Measurements from ENCODE around the gene IFRD1.

DNA sequence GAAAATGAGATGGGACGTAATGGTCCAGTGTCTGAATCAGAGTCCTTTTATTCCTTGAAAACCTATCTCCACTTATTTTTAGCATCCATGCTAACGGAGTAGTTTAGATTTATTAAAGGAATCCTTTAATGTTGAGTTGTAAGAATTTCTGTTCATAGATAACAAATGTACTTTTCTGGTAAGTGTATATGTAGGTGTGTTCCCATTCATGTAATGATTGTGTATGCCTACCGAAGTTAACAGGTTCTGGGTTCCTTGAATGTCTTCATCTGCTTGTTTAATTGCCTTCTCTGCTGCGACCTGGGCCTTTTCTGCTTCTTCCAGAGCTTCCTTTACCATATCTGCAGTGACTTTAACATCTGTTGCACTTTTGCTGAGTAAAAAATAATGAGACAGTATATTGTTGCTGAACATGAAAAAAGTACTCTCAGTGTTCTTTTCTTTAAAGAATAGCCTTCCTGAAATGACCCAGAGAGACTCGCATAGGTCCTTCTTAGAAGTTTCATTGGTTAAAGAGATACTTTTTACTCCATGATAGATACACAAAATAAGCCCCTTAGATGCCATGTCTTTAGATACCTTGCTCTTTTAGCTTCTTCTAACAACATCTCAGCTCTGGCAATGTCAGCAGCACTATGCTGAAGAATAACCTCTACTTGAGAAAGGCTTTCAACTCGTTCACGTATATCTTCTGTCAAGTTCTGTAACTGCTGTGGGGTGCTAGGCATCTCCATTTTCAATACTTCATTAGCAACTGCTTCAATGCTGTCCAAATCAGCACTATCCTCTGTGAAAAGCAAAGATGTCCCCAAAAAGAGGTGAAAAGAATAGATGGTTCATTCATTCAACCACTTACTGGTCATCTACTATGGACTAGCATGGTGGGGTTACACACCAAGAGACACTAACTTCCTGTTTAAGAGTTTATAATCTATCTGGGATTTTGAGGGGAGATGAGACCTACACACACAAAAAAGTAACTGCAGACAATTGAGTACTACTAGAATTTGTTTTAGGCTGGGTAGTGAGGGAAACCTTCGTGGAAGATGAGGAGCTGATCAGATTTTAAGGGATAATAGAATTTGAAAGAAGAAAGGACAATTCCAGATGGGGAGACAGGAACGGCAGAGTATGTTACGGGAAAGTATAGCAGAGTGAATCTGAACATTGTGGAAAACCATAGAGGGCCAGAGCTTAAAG is 38.2 kb downstream of the DLD start:
- PRO-cap, 2 experiments, result no peak in any of the 2 experiments

DNA sequence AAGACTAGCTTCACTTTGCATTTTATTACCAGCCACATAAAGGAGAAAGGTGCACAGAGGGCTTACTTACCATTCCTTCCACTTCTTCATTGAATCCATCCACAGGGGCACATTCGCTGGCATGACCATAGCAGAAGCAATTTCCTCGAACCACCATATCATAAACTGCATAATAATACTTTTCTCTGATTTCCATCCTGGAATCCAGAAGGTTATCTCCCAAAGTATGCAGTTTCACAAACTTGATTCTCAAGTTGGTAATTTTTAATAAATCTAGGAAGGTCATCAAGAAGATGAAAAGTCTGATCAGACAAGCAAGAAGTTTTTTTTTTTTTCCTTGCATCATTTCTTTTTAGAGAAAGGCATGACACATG is 22.4 kb downstream of the LAMB1 start:
- PRO-cap, 2 experiments, result no peak in any of the 2 experiments

DNA sequence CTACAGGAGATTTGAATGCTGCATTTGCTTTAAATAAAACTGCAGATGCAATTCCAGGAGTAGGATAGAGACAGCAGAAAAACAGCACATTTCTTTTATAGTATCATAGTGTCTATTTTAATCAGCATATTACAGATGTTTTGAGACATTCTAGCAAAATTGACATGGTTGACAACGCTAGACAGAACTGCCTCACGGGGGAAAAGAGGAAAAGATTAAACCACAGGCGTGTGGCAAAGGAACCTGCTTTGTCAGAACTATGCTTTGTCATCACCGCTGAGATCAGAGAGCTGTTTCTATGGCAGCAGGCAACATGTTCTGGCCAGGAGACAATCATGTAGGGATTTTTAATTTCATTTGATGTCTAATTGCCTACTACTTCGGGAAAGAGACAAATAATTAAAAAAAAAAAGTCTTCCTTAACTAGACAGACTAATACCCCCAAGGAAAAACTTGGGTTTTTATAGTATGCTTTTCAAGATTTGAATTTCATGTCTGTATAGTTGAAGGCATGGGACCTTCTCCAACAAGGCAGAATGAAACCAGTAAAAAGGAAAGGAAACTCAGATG is 40.0 kb downstream of the NRCAM start:
- PRO-cap, 2 experiments, result no peak in any of the 2 experiments

GRCh38 chr7:108503164-108503996 is 22.6 kb downstream of the PNPLA8 start:
- PRO-cap, 2 experiments, result no peak in any of the 2 experiments

DNA sequence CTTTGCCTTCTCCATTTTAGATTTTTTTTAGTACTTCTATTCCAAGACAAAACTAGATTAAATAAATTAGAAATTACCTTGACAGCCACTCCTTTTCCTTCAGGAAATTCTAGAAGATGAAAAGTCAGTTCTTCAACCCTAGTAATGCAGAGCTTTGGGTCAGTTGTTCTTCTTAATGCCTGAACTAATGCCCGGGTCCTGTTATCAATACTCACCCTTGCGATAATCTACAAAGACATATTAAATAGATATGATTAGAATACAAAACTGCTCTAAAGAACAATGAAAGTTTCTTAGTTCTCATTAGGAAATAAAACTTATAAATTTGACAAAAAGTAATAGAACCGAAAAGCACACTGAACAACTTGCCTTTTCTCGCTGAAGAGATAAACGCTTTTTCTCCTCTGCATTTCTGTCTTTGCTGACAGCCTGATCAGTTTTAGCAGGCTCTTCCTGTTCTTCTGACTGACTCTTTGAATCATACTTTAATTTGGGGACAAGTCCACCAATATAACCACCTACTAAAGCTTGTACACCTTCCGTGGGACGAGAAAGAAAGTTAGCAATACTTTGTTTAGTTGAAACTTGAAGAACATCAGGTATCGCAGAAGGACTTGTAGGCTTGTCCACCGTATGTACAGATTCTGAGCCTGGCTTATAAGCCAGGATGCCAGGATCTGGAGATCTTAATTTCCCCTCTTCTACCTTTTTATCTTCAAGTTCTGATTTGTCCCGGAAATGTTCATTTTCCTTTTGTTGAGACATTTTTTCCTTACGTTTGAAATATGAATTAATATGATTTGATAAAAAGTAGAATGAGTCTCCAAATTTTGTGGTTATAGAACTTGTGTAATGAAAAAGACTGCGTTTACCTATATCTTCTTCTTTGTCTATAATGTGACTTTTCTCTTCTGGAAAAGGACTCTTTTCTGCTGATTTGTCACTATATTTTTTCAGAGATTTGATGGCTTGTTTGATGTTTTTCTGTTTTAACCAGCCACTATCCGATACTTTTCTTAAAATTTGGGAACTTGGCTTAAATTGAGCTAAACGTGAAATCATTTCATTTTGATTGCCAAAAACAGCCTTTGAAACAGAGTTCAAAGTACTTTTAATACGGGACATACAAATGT is 11.5 kb downstream of the PNPLA8 start:
- PRO-cap, 2 experiments, result no peak in any of the 2 experiments

DNA sequence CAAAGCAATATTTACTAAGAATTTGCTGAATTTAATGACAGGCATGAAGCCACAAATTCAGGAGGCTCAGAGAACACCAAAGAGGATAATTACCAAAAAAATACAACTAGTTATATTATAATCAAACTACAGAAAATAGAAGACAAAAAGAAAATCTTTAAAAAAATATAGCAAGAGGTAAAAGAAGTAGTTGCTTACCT is 1127.7 kb downstream of the DNAJB9 start:
- PRO-cap, 2 experiments, result no peak in any of the 2 experiments

DNA sequence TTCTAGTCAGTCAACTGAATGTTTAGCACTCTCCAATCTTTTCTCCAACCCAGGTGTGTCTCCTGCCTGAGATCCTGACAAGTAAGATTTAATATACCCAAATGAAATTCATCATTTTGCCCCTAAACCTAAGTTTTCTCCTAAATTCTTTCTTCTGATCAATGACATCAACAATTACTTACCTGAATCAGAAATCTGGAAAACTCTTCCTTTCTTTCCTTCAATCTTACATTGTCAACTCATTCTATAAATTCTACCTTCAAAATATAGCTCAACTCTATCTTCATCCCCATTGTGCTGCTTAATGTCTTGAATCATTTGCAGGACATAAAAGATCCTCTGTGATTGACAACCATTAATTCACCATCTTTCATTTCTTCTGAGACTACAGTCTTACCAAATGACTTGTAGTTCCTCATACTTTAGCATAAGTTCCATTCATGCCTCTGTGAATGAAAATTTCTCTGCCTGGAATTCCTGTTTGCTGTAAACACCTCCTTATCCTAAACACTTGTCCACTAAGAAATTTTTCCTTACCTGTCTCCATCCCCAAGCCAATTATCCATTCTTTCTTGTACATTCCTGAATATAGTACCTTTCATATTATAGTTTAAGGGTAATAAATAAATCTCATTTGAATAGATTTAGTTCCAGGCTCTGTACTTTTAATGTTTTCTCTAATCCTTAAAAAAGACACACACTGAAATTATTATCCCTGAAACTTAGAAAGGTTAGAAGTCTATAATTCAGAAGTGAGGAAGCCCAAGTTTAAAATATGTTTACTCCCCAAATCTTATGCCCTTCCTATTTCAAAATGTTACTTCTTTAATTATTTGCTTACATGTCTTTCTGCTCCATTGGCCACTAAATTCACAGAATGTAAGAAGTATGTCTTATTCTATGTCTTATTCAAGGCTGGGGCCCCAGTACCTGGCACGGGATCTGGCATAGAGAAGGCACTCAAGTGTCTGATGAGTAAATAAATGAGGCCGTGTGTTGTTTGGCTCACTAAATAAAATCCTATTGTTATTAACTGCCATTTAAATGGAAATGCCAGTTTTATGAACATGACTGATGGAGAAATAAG is 268.6 kb upstream of the LRRN3 start:
- PRO-cap, 2 experiments, result no peak in any of the 2 experiments

GRCh38 chr7:110872476-110872826 is 218.5 kb upstream of the LRRN3 start:
- PRO-cap, 2 experiments, result no peak in any of the 2 experiments

- PRO-cap, 2 experiments, result no peak in any of the 2 experiments
These were observed 107.7 kb downstream of the LRRN3 start for GRCh38 chr7:111198494-111199083.

GRCh38 chr7:111392422-111393104 is 169.7 kb downstream of the IMMP2L start:
- PRO-cap, 2 experiments, result no peak in any of the 2 experiments

DNA sequence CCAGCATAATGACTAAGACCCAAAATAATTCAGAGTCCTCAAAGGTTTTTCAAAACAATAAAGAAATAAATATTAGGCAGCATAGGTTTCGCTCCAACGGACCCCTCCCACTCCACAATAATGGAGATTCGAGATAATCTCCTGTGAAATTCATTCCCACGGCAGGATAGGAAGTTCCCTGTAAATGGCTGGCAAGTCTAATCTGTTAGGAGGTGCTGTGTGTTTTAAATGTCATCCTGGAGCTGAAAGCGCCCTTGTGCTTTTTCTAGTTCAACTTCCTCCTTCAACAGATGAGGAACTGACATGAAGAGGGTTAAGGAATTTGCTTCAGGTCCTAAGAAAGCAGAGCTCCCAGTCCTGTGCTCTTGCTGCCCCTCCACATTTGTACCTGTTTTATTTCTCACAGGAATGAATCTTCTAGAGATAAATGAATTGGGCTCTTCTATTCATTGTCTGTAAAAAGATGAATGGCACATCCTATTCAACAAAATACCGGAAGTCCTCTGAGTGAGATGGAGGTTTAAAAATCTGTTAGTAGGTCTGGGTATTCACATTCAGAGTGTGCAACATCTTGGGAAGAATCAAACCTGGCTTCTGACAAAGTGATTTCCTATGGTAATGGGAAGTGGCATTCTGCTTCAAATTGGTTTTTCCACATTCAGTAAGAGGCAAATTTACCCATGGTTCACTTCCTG is 218.6 kb downstream of the DOCK4 start:
- PRO-cap, 2 experiments, result no peak in any of the 2 experiments

DNA sequence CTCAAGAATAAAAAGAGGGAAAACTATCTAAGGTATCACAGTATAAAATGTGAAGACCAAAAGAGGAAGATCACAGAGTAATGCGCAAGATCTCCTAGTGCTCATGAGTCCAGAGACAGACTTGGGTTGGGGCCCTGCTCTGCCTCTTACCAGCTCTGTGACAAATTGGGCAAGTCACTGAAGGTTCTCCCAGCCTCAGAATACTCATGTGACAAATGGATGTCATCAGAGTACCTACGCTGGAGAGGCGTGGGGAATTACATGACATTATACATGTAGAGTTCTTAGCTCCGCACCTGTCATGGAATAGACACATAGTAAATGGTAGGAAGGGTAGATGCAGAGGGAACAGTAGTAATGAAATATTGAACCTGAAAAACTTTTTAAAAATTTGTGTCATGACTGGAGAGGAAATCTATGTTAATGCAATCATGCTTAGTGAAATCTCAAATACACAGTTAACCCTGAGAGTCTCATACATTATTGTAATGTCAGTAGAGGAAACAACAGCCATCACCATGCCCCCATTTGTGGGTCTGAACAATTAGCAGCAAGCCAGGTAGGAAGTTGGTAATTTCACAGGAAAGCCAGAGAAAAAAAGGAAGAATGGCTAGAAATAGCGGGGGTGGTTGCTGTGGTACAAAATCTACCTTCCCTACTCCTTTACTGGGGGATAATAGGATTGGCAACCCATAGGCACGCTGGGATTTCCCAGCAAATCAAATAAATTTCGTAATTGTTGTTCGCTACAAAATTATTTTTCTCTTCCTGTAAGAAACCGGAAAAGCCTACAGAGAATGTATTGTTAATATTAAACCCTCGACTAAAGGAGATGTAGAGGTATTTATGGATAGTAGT is 124.2 kb downstream of the DOCK4 start:
- PRO-cap, 2 experiments, result peak in 2 of 2 experiments; most common minus-strand start position 157 of the sequence (in 2)

DNA sequence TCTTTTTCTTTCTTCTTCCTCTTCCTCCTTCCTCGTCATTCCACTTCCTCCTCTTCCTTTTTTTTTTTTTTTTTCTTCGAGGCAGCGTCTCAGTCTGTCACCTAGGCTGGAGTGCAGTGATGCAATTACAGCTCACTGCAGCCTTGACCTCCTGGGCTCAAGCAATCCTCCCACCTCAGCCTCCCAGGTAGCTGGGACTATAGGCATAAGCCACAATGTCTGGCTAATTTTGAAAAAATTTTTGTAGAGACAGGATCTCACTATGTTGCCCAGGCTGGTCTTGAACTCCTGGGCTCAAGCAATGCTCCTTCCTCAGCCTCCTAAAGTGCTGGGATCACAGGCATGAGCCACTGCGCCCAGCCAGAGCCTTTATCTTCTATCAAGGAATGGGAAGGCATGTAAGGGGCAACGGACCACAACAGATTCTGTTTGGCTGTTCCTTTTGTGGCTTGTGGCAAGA is 100.5 kb downstream of the DOCK4 start:
- PRO-cap, 2 experiments, result no peak in any of the 2 experiments

DNA sequence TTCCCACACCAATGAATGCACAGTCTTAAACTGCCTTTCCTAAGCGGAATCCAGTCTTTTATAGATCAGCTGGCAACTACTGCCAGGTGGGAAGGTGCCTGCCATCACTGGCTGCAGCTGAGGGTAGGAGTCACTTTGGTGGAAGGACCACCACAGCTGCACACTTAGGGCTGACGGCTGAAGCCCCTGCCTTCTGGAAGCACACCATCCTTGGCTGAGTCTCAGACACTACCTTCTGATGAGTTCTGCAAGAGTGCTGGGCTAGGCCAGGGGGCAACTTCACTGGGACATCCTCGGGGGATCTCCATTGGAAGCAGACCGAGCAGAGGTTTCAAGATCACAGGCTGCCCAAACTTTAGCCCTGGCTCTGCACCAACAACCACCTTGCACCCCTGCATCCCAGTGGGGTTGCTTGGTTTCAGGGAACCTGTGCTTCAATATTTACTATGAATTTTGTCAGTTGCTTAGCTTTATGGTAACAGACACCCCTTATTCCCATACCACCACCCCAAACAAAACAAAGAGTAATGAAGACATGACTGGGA is 20.3 kb downstream of the DOCK4 start:
- PRO-cap, 2 experiments, result no peak in any of the 2 experiments

GRCh38 chr7:112204904-112205300 is 1.3 kb downstream of the DOCK4 start:
- PRO-cap, 2 experiments, result peak in 1 of 2 experiments; most common plus-strand start chr7:112205236 (in 1); most common minus-strand start chr7:112205107 (in 1)

GRCh38 chr7:112391079-112392324 is 58.8 kb upstream of the IFRD1 start:
- PRO-cap, 2 experiments, result no peak in any of the 2 experiments

GRCh38 chr7:112422601-112423438 is 27.4 kb upstream of the IFRD1 start:
- PRO-cap, 2 experiments, result no peak in any of the 2 experiments

- PRO-cap, 2 experiments, result peak in 2 of 2 experiments; most common plus-strand start chr7:112450460 (in 2); most common minus-strand start chr7:112450293 (in 2)
These were observed at the start of gene IFRD1 for GRCh38 chr7:112449826-112450884. IFRD1 (plus strand) TSS chr7:112450460.

DNA sequence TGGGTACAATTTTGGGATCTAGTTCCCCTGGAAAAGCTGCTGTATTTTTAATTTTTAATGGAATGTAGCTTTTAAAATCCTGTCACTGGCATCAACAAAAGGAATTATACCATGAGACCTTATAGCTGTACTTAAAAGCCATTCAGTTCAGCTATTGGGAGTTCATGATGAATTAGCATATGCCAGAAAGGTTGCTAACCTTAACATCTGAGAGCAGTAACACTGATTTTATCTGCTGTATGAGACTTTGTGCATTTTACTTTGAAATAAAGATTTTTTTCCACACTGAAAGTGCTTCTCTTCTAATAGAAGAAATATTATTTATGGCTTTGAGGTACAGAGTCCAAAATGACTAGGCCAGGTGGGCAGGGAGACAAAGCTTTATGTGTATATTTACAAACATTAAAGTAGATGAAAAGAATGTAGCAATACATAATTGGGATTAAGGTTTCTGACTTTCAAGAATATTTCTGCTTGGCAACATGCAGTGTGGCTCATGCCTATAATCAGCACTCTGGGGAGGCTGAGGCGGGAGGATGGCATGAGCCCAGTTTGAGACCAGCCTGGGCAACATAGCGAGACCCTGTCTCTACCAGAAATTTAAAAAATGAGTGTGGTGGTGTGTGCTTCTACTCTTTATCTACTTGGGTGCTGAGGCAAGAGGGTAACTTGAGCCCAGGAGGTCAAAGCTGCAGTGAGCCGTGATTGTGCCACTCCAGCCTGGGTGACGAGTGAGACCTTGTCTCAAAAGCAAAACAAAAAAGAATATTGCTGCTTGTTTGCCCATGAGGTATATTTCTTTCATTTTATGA is 4.7 kb upstream of the LSMEM1 start:
- PRO-cap, 2 experiments, result no peak in any of the 2 experiments

- PRO-cap, 2 experiments, result no peak in any of the 2 experiments
These were observed 46.1 kb upstream of the BMT2 start for GRCh38 chr7:112985713-112986220.

All from Metastatic Liver Carcinoma in the Adrenal Gland (tissue), 2 donors.